Retinal pigment epithelial cell (primary cell): ENCODE data around the gene TM2D1.

DNA sequence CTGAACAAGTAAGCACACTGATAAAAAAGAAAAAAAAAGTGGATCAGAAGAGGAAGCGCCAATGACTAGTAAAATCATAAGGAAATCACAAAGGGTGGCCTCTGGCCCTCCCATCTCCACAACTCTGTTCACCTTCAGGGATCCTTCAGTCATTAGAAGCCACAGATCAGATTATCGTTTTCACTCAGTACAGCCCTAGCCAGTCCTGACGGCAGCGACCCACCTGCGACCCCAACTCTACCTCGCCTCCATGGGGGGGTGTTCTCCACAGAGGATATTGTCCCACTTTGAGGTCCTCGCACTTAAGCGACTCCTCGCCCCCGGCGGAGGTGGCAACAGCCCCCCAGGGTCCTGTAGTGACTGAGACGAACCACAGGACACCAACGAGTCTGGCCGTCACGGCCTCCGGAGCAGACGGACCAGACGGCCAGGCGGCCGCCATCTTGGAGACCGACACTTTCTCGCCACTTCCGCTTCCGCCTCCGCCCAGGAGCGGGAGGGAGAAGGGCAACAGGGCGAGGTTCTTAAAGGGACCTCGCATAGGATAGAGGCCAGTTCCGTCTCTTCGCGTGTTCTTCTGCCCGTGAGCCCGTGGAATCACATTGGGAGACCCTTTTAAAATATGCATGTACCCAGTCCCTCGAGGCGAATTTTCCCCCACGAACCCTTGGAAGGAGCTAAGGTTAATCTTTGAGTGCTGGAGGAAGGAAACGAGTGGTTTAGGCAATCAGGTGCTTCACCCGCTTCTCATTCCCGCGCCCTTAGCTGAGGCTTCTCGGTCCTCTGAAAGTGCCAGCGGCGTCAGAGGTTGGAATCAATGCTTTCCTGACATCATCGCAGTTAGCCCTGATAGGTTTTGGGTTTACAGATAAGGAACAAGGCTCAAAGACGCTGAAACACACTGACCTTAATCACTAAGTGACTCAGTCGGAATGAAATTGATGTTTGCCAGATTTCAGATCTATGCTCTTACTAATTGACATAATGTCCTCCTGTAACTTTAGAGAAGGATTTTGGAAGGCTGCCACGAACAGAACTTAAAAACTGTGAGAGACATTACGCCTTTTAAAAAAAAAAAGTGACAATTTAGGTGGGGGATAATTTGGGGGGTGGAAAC lies at the start of gene TM2D1:
TM2D1 (minus strand) TSS at position 463 of the 1,117 bp plus-strand sequence.
- RRBS, result 1% methylated on average over 6 of the region's 48 CpGs

- RRBS, result no CpG with 5 or more reads among the region's 9 CpGs
These were observed 17.7 kb upstream of the KANK4 start for GRCh38 chr1:62336886-62337445.

- RRBS, result no CpG with 5 or more reads among the region's 3 CpGs
These were observed 37.5 kb upstream of the ATG4C start for GRCh38 chr1:62746492-62746817.

DNA sequence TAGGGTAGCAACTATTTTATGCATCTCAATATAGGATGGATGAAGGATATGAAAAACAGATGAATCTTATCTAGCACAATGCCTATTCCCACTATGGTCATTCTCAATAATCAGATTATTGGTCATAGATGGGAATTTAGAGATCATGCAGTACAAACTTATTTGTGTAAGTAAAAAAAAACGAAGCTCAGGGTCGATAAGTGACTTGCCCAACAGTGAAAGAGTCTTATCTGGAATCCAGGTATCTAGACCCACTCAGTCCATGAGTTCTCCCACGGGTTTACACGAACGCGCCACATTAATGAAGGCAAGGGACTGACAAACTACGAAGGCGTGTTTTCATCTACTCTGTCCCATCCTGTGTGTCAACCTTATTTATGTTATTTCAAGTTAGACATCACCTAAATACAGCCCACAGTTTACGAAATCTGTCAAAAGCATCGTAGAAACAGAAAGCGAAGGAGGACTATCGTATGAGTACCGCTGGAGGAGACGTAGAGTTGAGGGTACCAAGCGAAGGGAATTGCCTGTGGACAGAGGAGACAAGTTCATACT lies 475 bp downstream of the ITGB3BP start:
- RRBS, result no CpG with 5 or more reads among the region's 15 CpGs

GRCh38 chr1:63618867-63619491 lies 25.8 kb downstream of the PGM1 start:
- RRBS, result no CpG with 5 or more reads among the region's 4 CpGs

GRCh38 chr1:63704480-63704895 lies 69.3 kb upstream of the ROR1 start:
- RRBS, result no CpG with 5 or more reads among the region's 3 CpGs

- RRBS, result 3% methylated on average over 15 of the region's 66 CpGs
These were observed 1.2 kb downstream of the ROR1 start for GRCh38 chr1:63774700-63775716.

- RRBS, result no CpG with 5 or more reads among the region's 3 CpGs
These were observed 1.9 kb downstream of the ROR1 start for GRCh38 chr1:63775744-63776145.

DNA sequence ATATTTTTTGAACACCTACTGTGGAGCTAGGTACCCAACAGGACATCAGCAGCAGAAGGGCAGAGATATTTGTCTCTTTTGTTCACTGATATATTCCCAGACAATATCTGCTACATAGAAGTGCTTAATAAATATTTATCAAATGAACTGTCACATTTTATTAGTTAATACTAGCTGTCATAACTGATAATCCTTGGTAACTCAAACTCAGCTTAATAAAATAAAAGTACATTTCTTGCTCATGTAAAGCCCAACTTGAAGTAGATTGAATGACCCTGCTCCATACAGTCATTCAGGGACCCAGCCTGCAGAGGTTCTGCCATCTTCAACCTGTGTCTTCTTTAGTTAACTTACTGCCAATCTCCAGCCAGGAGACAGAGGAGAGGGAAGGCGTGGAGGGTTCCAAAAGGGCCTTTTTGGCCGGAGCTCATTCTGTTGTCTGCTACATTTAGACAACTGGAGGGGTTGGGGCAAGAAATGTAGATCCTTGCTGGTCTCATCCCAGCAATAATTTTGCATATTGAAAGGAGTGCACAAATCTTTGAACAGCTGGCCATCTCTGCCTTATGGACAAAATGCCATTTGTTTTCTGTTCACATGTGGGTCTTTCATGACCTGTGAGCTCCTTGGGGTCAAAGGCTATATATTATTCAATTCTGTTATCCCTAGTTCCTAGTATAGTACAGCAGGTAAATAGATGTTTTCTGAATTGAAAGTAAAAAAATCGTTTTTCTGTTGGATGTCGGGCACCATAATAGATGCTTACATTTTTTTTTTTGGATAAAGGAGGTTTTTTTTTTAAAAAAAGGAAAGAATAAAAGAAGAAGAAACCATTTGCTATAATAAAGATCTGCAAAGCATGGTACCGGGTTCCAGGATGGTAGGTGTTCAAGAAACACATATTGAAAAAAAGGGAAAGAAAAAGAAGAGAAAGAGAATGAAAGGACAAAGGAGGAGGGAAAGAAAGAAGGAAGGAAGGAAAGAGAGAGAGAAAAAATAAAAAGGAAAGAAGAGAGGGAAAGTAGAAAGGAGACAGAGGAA lies 124.1 kb downstream of the ROR1 start:
- RRBS, result no CpG with 5 or more reads among the region's 5 CpGs

DNA sequence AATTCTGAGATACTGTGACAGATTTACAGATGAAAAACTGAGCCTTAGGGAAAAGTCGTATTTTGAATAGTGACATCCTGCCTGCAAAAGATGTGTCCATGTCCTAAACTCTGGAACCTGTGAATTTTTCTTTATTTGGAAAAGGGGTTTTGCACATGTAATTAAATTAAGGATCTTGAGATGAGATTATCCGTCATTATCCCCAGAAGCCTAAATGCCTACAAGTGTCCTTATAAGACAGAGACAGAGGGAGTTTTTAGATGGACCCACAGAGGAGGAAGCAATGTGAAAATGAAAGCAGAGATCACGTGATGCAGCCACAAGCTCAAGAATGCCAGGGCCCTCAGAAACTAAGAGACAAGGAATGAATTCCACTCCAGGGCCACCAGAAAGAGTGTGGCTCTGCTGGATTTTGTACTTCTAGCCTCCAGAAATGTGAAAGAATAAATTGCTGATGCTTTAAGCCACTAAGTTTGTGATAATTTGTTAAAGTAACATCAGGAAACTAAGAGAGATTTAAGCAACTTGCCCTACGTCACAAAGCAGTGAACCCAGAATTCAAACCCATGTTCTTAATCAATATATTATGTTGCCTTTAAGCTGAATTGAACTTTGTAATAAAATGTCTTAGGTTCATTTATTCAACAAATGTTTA lies 183.6 kb upstream of the UBE2U start:
- RRBS, result no CpG with 5 or more reads among the region's 4 CpGs

- RRBS, result no CpG with 5 or more reads among the region's 9 CpGs
These were observed 132.5 kb upstream of the UBE2U start for GRCh38 chr1:64070844-64071469.

DNA sequence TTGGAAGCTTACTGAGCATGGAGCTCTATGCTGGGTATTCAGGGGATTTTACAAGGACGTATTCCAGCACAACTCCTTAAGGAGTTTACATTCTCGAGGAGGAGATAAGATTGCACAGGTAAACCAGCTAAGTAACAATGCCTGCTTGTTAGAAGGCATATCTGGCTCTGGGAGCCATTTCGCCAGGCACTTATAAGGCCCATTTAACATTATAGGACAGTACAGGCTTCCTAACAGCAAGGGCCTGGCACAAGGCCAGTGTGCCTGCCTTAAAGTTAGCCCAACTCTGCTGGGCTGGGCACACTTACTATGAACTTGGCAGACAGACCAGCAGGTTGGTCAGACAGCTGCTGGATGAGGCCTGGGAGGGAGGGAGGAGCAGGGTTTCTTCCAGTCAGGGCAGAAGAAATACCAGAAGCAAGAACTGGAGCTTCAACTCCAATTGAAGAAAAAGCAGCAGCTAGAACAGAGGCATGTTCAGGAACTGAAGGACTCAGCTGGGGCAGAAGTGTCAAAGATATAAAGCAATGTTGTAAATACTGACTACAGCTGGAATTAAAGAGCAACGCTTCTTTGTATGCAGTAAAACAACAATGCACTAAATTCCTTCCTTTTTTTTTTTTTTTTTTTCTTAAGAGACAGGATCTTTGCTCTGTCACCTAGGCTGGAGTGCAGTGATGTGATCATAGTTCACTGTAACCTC lies 4.8 kb downstream of the CACHD1 start:
- RRBS, result no CpG with 5 or more reads among the region's 4 CpGs

GRCh38 chr1:64512410-64512817 lies 42.5 kb downstream of the CACHD1 start:
- RRBS, result no CpG with 5 or more reads among the region's 2 CpGs

- RRBS, result no CpG with 5 or more reads among the region's 3 CpGs
These were observed 137.2 kb downstream of the CACHD1 start for GRCh38 chr1:64606868-64607756.

DNA sequence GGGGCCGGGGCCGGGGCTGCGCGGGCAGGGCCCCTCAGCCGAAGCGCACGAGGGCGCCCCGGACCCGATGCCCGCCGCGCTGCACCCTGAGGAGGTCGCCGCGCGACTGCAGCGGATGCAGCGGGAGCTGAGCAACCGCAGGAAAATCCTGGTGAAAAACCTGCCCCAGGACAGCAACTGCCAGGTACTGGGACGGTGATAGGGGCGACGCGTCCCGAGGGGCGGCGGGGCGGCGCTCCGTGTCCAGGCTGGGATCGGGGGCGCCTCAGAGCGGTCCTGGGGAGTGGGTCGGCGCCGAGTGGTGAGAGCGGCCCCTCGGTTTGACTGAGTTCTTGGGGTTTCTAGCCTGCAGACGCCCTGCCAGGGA lies 346 bp downstream of the RAVER2 start:
- RRBS, result under 1% methylated on average over 9 of the region's 39 CpGs

DNA sequence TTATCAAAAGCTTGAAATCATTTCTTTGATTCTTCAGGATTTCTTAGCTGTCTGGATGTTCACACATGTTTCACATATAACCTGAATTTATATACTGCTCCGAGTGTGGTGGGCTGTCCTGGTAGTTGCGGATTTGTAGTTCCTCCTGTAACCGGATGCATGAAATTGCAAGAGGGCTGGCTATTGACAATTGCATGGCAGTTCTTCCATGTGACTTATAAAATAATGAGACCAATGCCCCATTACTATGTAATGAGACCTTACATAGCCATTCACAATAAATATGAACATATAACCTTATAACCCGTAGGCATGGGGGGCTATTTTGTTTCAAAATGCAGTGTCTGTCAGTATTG lies 1.4 kb downstream of the RAVER2 start:
- RRBS, result no CpG with 5 or more reads among the region's 4 CpGs

DNA sequence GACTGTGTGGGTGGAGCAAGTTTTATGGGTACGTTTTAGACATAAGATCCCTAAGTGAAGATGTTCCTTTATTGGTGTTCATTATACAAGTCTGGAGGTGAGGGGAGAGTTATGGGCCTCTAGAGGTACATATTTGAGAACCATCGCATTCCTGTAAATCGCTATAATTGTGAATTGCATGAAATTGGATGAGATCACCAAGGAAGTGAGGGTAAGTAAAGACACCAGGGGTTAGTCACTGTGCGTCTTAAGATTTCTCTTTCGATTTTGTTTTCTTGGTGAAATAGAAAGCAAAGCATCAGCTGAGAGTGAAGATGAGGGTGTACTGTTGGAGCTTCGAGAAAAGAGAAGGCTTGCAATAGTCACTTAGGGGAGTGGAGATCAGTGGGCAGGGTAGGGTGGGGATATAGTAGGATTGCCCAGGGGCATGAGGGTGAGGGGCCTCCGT lies 82.1 kb downstream of the RAVER2 start:
- RRBS, result no CpG with 5 or more reads among the region's 7 CpGs

GRCh38 chr1:64844069-64844462 lies 99.2 kb downstream of the RAVER2 start:
- RRBS, result no CpG with 5 or more reads among the region's 6 CpGs

- RRBS, result no CpG with 5 or more reads among the region's 2 CpGs
These were observed 73.2 kb downstream of the JAK1 start for GRCh38 chr1:64893024-64893693.